ENCODE measurements around the genes EDNRA, FBXW7 and TMEM154.

GRCh38 chr4:147158034-147158824 lies 212.6 kb upstream of the TTC29 start:
- PRO-cap = no peak

GRCh38 chr4:147480283-147481226 lies at the start of gene EDNRA:
TSS of gene EDNRA (plus strand) at chr4:147481097.
- PRO-cap = bidirectional peak, plus-strand start at chr4:147481097, minus-strand start at chr4:147481000; unidirectional peak, plus-strand start at chr4:147481097

GRCh38 chr4:147482248-147483079 lies 1.6 kb downstream of the EDNRA start:
- PRO-cap = no peak

GRCh38 chr4:147542019-147542908 lies 61.4 kb downstream of the EDNRA start:
- PRO-cap = bidirectional peak, plus-strand start at chr4:147542508, minus-strand start at chr4:147542348

- PRO-cap = no peak
Observed at GRCh38 chr4:147636745-147637524, 19.7 kb downstream of the TMEM184C start.

GRCh38 chr4:147684425-147684925 lies 512 bp upstream of the PRMT9 start:
- PRO-cap = no peak

DNA sequence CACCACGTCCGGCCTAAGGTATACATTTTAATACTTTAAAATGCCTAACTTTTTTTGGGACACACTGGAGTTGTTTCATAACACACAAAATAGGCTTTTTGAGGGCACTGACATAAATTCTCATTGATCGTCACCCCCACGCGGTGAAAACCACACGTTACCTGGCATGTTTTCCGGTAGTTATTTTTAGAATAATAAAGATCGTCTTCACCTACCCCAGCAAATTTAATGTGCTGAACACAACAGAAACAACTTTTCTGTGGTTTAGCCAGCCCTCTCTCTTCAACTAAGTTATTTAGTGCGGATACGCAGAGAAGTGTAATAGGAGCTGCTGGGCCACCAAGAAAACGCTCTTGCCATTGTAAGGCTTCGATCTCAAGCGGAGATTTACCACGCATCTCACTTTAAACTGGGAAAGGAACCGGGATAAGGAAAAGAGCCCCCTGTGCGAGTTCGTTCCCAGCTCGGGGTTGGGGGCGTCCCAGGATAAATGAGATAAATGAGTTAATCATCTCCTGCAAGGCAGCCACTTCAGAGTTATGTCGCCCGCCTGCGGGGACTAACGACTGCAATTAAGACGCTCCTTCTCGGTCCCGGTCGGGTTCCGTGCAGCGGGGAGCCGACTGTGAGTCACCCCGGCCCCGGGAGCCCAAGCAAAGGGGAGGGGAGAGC lies 597 bp upstream of the ARHGAP10 start:
- PRO-cap = bidirectional peak, plus-strand start outside the sequence, minus-strand start at position 655 of the sequence

- PRO-cap = no peak
Observed at GRCh38 chr4:148013658-148014142, 281.8 kb downstream of the ARHGAP10 start.

GRCh38 chr4:148439301-148439589 lies 3.0 kb downstream of the NR3C2 start:
- PRO-cap = no peak

- PRO-cap = no peak
Observed at GRCh38 chr4:150395976-150396501, 185.9 kb upstream of the MAB21L2 start.

GRCh38 chr4:151159060-151159582 lies 59.7 kb downstream of the RPS3A start:
- PRO-cap = no peak

- PRO-cap = no peak
Observed at GRCh38 chr4:151223253-151224081, 53.5 kb upstream of the PRSS48 start.

GRCh38 chr4:151316730-151316946 lies 8.8 kb downstream of the SH3D19 start:
- PRO-cap = no peak

DNA sequence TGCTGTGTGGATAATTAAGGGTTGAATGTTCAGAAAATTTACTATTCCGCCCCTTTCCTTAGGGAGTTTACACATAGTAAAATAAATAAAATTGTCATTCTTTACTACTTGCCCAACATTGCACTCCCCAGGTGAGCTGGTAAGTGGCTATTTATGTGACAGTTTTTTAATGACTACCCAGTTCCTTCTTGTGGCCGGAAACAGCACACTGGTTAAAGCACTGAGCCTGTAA lies 158.0 kb downstream of the FHIP1A start:
- PRO-cap = no peak

- PRO-cap = no peak
Observed at GRCh38 chr4:151729798-151730953, 30.6 kb downstream of the GATB start.

- PRO-cap = no peak
Observed at GRCh38 chr4:152325822-152326371, 210.0 kb downstream of the FBXW7 start.

GRCh38 chr4:152531103-152531985 lies 4.5 kb downstream of the FBXW7 start:
- PRO-cap = no peak

DNA sequence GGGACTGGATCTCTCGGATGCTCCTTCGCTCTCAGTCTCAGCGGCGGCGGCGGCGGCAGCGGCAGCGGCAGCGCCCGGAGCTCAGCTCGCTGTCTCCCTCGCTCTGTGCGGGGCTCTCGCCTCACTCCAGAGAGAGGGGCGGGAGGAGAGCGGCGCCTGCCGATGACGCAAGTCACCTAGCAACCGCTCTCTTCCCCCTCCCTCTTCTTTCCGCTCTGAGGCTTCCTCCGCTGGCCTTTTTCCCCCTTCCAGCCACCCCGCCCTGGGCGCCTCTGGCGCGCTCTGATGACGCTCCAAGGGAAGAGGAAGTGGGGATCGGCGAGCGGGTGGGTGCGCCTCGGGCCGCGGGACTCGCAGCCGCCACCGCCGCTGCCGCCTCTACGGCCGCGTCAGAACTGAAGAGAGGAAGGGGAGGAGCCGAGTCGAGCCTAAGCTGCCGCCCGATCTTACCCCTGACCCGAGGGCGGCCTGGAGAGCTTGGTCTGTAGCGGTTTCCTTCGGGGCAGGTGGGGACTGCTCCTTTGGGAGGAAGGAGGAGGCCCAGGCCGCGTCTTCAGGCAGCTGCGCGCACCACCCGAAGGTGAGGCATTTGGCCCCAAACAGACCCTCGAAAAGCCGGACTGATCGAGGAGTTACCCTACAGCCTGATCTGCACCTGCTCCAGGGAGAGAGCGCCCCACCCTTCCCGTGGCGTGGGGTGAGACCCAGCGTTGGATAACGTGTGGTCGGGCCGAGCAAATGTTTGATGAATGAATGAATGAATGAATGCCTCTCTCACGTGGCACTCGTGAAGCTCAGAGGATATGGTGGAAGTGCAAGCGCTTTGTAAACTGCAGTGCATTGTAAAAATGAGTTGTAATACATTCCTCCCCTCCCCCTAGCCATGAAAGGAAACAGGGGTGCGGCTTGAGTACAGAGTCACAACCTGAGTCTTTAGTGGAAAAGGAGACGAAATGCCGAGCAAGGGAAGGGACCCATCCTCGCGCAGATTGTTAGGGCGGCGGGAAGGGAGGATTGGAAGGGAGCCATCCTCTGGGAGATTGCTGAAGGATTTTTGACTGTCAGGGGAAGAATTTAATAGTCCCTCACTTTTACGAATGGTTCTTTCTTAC lies at the start of gene FBXW7:
FBXW7 (minus strand) TSS at position 134 of the 1,112 bp plus-strand sequence.
- PRO-cap = bidirectional peak, plus-strand start at position 392 of the sequence, minus-strand start at position 95 of the sequence

GRCh38 chr4:152584806-152585659 lies 49.1 kb upstream of the FBXW7 start:
- PRO-cap = no peak

GRCh38 chr4:152679180-152680490 lies at the start of gene TMEM154:
TSS of gene TMEM154 (minus strand) at chr4:152679997.
- PRO-cap = no peak

All from left lobe of liver (tissue), 1 donor.